Helper T cell (primary cell): ENCODE measurements around a stretch of chr5.

- PRO-cap, 2 experiments = no peak in any of the 2 experiments
Observed at GRCh38 chr5:139312891-139313242, 19.3 kb downstream of the MATR3 start.

DNA sequence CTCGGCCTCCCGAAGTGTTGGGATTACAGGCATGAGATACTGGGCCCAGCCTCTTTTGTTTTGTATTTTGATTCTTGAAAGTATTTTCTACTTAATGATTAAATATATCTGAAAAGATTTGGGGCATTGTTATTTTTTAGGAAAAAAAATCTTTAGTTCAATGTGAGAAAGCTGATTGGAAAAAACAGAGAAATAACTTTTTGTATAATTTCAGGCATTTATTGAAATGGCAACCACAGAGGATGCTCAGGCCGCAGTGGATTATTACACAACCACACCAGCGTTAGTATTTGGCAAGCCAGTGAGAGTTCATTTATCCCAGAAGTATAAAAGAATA lies 23.0 kb upstream of the PAIP2 start:
- PRO-cap, 2 experiments = no peak in any of the 2 experiments

DNA sequence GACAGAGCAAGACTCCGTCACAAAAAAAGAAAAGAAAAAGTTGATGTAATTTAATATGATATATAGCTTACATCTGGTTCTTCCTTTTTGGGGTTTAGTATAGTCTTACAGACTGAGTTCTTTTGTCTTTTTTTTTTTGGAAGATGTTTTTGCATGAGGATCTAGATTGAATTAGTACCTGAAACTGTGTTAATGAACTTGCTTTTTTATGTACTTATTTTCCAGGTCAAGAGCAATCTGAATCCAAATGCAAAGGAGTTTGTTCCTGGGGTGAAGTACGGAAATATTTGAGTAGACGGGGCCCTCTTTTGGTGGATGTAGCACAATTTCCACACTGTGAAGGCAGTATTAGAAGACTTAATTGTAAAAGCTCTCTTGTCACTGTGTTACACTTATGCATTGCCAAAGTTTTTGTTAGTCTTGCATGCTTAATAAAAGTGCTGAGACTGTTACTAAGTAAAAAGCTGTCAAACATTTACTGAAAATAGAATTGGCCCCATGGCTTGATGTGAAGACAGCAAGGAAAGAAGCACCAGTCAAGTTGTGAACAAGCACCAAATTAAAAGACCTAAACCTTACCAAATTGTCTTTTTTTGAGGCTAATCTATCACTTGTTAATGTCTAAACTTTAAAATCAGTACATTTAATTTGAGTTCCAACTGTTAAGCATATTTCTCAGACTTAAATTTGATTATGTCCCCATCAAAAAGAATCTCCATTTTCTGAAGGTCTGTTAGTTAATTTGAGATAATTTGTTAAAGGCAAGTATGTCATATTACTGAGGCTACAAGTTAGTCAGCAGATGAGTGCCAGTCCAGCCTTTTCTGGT lies 14.4 kb downstream of the SLC23A1 start:
- PRO-cap, 2 experiments = no peak in any of the 2 experiments

- PRO-cap, 2 experiments = no peak in any of the 2 experiments
Observed at GRCh38 chr5:139384864-139385777, 2.0 kb upstream of the SLC23A1 start.

- PRO-cap, 2 experiments = no peak in any of the 2 experiments
Observed at GRCh38 chr5:139387357-139387919, 2.3 kb downstream of the MZB1 start.

DNA sequence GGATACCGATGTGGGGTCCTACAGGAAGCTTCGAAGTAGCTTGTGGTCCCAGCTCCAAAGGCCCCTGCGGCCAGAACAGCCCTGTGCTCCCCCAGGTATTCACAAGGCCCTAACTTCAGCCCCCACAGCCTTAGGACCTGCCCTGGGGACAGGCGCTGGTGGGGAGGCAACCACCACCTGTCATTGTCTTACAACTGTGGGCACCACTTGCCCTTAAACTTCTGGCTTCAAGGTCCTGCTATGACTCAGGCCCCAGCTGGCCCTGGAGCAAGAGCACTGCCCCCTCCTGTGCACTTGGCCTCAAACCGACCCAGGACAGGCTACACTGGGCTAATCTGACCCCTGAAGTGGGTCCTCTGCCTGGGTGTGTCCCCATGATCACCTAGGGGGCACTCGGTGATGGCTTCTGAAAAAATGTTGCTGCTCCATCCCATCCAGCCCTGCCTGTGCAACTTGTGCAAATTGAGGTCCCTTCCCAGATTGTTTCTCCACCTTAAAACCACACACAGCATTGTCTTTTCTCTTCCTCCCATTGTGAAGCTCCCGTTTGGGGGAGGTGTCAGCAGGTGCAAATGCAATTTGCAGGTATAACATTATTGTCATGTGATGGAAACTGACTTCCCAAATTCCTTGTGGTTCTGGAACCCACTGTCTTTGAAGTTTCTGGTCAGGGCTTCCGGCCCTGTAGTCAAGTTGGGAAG lies 1.1 kb upstream of the PROB1 start:
- PRO-cap, 2 experiments = no peak in any of the 2 experiments

DNA sequence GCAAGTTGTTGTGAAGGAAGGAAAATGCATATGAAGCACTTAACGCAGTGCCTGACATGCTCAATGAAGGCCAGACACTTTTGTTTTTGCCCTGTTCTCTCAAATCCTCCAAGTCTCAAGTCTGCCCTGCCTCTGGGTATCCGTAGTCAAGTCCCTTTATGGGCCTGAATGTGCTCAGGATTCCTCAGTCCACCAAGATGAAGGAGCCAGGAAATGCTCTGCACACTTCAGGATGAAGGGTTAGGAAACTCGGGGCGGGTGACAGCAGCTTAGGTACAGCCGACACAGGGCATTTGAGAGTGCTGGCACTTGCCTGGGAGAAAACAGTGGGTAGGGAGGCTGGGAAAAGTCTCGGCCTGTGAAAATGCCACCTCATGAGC lies 1.4 kb downstream of the ECSCR start:
- PRO-cap, 2 experiments = no peak in any of the 2 experiments

DNA sequence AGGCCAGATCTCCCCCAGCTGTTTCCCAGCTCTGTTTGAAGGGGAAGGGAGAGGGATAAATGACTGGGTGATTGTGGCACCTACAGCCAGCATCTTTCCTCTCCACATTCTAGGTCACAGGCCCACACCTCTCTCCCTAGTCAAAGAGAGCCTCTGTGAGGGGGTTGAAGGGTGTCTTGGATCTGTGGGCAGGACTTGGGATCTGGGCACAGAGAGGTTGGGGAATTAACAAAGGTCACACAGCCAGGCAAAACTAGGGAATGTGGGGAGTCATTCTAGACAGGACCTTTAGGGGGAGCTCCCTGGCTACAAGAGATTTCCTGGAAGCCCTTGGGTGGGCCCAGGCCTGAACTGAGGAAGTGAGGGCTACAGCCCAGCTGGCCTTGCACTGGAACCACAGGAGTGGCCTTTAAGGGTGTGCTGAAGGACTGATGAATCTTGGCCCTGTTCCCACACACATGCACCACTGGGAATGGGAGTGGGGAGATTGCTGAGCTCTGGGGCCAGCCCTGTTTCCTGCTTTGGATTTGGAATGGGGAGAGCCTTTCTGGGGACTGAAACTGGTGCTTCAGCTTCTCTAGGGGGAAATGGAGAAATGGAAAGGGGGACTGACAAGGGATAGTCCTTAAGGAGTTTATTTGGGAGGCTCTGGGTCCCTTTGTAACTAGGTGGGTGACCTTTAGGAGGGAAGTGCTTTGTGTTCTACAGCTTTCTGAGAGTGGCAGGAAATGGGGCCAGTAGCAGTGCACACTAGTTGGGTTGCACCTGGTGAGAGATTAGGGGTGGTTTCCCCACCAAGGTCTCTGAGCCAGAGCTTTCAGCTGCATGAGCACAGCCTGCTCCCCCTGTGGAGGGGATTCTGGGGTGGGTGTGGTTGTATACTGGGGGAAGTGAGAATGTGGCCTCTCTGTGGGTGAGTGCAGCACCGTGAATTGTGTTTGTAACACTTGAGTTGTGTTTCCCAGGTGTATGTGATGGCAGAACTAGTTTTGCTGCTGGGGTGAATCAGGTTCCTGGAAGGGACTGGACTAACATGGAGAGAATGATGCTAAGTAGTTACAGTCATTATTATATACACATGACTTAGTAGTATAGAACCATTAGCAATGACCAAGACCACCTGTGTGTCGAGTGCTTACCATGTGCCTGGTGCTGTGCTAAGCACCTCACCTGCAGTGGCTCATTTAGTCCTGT lies 12.2 kb upstream of the CXXC5 start:
- PRO-cap, 2 experiments = no peak in any of the 2 experiments

DNA sequence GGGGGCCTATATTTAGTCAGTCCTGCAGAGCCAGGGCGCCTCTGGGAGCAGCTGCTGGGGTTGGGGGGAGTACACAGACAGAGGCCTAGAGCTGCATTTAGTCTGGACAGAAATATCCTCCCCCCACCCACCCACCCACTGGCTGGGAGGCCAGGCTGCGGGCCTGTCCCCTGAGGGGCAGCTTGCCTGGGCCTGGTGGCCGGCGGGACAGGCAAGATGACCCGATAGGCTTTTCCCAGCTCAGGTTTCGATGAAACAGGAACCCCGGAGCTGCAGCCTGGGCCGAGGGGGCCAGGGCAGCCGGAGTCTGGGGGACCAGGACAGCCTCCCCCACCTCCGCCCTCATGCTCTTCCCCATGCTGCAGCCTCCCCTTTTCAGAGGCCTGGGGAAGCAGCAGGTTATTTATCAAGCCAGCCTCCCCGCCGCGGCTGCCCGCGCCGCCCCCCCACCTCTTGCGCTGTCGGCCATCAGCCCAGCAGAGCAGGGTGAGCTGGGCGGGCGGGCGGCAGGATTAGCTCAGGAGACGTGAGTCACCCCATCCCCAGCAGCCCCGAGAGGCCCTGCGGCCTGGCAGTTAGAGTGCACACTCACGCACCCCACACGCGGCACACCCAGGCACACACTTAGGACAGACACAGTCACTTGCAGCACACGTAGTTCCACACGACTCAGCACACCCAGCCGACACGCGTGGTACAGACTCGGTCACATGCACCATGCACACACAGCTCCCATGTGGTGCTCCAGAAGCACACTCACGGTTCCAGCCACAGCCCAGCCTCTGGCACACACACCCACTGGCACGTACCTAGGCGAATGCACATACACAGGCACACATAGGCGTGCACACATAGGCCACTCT lies 12.8 kb downstream of the CXXC5 start:
- PRO-cap, 2 experiments = no peak in any of the 2 experiments

- PRO-cap, 2 experiments = no peak in any of the 2 experiments
Observed at GRCh38 chr5:139673881-139674344, 25.8 kb downstream of the CXXC5 start.

DNA sequence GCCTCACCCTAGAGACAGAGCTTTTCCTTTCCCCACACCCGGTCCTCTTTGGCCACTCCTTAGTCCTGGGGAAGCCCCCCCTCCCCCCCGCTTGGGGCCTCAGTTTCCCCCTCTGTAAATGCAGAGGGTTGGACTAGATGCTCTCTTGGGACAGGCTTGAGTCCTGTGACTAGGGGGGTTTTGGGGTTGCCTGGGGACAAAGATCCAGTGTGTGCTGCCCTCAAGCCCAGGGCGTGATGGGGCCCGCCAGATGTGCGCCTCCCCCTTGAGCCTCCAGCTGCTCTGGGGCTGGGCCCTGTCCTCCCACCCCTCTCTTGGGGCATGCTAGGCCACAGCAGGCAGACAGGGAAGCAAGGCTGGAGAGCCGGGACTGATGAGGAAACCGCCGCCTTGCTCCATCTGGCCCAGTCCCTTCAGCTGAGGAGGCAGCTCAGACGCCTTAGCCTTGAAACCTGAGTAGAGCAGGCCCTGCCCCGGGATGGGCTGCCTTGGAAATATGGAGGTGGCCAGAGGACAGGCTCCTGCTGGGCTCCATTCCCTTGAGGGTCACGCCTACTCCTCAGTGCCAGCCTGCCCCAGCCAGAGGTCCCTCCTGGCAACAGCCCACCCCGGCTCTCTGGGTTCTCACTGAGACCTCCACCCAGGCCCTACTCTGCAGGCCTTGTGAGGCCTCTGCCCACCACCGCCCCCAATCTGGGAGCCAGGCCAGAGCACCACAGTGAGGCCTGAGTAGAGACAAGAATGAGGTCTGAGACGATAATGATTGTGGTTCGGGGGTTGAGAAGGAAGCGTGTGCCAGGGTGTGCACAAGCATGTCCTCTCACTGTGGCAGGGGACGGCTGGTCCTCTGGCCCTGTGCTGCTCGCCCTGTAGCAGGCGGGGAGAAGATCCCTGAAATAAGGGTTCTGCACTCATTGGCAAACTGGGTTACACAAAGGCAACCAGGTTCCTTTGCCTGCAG lies 30.7 kb downstream of the CXXC5 start:
- PRO-cap, 2 experiments = no peak in any of the 2 experiments

DNA sequence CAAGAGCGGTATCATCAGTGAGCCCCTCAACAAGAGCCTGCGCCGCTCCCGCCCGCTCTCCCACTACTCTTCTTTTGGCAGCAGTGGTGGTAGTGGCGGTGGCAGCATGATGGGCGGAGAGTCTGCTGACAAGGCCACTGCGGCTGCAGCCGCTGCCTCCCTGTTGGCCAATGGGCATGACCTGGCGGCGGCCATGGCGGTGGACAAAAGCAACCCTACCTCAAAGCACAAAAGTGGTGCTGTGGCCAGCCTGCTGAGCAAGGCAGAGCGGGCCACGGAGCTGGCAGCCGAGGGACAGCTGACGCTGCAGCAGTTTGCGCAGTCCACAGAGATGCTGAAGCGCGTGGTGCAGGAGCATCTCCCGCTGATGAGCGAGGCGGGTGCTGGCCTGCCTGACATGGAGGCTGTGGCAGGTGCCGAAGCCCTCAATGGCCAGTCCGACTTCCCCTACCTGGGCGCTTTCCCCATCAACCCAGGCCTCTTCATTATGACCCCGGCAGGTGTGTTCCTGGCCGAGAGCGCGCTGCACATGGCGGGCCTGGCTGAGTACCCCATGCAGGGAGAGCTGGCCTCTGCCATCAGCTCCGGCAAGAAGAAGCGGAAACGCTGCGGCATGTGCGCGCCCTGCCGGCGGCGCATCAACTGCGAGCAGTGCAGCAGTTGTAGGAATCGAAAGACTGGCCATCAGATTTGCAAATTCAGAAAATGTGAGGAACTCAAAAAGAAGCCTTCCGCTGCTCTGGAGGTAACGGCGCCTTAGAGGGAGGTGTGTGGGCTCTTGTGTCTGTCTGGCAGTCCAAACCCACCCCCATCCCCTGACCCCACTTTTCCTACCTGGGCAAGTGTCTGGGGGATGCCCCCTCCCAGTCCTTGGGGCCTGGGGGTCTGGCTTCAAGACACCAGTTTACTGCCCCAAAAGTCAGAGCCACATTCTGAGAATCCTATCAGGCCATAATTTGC lies 32.8 kb downstream of the CXXC5 start:
- PRO-cap, 2 experiments = no peak in any of the 2 experiments

DNA sequence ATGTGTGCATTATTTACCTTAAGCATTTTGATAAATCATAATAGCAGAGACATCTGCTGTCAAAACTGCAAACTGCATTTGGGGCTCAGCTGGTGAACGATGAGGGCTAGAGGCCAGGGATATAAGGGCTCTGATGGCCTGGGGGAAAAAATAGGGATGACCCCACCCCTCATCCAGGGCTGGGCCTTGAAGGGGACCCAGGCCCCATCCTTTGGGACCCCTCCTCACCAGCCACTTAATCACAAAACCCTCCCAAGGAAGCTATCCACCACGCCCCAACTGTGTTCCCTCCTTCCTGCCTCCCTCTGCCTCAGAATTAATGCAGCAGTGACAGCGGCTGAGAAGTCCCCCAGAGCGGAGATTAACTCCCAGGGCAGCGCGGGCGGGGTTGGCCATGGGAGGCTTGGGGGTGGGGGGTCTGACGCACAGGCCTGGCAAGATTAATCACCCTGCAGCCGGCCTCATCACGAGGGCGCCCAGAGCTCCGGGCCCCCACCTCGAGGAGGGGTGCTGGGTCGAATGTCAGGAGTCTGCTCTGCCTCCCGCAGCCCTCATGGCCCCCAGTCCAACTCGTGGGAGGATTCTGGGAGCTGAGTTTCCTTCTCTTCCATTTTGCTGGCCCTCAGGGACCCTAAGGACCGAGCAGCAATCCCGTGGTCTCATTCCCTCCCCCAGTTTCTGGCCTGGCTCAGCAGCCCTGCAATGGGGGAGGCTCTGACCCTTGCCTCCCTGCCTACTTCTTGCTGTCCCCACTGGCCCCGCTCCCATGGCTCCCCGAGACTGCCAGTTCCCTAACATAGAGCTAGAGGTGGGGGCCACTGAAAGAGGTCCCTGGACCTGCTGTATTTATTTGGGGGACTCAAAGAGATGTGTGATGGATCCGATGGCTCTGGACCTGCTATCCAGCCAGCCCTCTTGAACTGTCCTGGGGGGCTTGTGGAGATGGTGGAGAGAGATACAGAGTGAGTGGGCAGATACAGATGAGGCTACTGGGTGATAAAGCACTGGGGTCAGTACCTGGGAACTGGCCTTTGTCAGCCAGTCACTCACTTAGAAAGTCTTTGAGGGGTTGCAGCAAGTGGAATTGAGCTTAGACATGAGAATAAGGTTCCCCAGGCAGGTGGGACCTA lies 42.4 kb downstream of the CXXC5 start:
- PRO-cap, 2 experiments = no peak in any of the 2 experiments

- PRO-cap, 2 experiments = no peak in any of the 2 experiments
Observed at GRCh38 chr5:139691352-139691866, 43.3 kb downstream of the CXXC5 start.

GRCh38 chr5:139711695-139711863 lies 63.4 kb downstream of the CXXC5 start:
- PRO-cap, 2 experiments = no peak in any of the 2 experiments

DNA sequence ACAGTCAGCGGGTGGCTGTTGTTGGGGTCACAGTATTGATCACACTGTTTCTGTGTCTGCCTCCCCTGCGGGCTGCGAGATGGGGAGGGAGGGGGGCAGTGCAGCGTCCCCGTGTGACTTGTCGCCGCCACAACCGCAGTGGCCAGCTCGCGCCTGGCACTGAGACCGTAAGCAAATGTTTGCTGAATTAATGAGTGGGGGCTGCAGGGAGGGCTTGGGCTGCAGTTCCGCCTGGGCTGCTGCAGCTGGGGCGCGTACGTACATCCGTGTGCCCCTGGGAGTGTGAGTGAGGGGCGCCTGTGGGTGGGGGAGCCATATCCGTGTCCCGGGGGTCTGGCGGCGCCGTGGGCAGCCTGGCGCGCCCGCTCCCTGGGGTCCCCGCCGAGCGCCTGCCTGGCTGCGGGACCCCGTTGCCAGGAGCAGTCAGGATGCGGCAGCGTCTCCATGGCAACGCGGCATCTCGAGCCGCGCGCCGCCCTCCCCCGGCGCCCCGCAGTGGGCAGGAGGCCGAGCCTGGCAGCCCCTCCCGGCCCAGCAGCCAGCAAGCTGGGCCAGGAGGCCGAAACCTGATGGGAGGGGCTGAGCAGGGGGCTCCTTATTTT lies 31.4 kb upstream of the PSD2 start:
- PRO-cap, 2 experiments = no peak in any of the 2 experiments

GRCh38 chr5:139765499-139766113 lies 30.0 kb upstream of the PSD2 start:
- PRO-cap, 2 experiments = no peak in any of the 2 experiments

- PRO-cap, 2 experiments = no peak in any of the 2 experiments
Observed at GRCh38 chr5:140038396-140039132, 4.5 kb downstream of the NRG2 start.

DNA sequence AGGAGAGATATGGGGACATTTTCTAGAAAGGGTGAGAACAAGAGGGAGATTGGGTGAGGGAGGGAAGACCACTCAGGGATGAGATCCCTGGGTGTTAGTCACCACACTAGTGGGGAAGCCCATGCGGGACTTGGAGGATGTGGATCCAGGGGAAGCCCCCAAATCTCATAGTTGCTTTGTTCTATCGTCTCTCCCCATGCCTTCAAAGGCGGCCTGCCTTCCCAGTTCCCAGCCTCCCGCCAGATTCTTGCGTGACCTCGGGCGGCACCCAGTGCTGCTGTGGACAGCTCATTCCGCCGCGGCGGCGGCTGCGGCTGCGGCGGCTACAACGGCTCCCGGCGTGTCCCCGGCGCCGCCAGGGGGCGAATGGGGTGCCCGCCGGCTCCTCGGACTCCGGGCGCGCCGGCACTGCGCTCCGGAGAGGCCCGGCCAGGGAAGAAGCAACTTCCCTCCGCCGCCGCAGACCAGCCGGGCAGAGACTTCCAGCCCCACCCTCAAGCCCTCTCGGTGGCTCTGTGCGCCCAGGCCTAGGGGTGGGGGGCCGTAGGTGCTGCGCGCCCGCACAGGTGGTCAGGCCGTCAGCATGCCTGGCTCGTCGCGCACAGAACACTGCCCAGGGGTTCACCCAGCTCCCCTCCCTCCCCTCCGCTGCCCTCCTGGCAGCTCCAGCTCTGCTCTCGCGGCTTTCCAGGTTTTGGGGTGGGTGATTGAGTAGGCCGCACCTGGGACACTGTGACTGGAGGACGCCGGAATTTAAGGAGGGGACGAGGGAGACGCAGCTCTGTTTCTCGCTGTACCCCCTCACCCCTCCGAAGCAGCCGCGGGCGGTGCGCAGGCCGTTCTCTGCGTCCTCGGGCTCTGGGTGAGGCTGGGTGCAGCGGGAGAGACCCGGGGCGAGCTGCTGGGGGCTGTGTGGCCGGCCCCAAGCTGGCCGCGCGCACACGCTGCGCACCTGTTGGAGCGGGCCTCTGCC lies 20.2 kb downstream of the IGIP start:
- PRO-cap, 2 experiments = no peak in any of the 2 experiments

- PRO-cap, 2 experiments = no peak in any of the 2 experiments
Observed at GRCh38 chr5:140250282-140250613, 52.7 kb downstream of the PFDN1 start.